Epithelial cell of esophagus (primary cell): ENCODE data around the genes MED26, USHBP1, MRPL34 and DDA1.

DNA sequence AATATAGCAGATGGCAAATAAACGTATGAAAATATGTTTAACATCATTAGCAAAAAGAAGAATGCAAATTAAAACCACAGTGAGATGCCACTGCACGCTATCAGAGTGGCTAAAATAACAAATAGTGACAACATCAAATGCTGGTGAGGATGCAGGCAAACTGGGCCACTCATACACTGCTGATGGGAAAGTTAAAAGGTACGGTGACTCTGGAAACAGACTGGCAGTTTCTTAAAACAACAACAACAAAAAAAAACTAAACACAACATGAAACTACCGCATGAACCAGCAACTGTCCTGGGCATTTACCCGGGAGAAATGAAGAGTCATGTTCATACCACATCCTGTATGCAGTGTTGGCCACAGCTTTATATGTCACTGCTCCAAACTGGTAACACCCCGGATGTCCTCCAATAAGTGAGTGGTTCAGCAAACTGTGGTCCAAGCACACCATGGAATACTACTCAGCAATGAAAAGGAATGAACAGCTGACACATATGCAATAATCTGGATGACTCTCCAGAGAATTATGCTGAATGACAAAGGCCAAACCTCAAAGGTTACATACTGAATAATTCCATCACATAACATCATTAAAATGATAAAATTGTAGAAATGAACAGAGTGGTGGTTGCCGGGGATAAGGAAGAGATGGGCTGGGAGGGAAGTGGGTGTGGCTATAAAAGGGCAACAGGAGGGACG lies 22.3 kb downstream of the EPS15L1 start:
- RRBS = 96% methylated on average over 2 of the region's 8 CpGs

- RRBS = no CpG with 5 or more reads among the region's 9 CpGs
Measured at GRCh38 chr19:16531566-16531805, 10.8 kb downstream of the CHERP start.

GRCh38 chr19:16535314-16535516 lies 7.0 kb downstream of the CHERP start:
- RRBS = no CpG with 5 or more reads among the region's 6 CpGs

DNA sequence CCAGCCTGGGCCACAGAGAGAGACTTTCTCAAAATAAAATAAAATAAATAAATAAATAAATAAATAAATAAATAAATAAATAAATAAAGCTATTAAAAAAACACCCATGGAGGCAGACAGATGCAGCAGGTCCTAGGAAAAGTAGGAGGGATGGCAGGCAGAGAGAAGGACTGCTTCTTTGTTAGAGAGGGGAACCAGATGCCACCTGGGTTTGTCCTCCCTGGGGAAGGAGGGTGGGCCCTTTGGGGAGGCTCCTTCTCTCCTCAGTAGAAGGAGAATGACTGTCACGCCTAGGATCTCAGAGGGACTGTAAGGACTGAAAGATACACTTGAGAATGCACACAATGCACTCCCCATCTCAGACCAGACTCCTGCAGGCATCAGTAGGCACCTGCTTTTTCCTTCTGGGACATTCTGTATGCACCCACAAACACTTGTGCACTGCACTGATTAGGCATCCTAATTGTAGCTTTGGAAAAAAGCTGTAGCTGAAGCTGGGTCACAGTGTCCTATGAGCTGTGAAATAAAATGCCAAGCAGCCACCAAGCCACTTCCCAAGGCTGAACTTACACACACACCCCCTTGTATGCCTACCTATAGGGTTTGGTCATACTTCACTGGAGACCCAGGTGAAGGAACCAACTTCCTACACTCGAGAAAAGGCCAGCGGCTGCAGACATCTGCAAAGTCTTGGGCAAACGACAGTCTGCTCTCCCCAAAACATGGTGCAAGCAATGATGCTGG lies 19.0 kb upstream of the SLC35E1 start:
- RRBS = no CpG with 5 or more reads among the region's 4 CpGs

- RRBS = 2% methylated on average over 42 of the region's 88 CpGs
Measured at GRCh38 chr19:16627615-16628320, at the start of gene MED26. Gene MED26, minus strand, starts transcription at chr19:16628204.

GRCh38 chr19:16645949-16647027 lies 13.7 kb downstream of the SMIM7 start:
- RRBS = no CpG with 5 or more reads among the region's 10 CpGs

DNA sequence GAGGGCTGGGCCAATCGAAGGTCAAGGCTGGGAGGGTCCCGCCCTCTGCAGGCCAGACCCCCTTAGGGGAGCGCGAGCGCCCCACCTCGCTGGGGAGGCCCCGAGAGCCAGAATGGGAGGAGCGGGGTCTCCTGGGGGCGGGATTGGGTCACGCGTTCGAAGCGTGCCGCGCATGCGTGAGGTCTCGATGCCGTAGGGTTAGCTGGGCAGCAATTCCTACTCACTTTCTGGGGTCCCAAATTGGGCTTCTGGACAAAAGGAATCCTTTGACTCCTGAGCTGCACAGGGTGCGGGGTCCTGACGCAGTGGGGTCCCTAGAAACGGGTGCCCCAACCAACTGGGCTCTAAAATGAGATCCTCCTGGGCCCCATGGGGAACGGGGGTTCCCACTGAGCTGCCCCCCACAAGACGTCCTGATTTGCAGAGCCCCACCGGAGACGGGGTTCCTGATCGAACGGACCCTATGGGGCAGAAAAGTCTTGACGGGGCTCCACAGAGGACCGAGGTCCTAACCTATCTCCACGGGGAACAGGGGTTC lies 331 bp upstream of the SMIM7 start:
- RRBS = no CpG with 5 or more reads among the region's 30 CpGs

DNA sequence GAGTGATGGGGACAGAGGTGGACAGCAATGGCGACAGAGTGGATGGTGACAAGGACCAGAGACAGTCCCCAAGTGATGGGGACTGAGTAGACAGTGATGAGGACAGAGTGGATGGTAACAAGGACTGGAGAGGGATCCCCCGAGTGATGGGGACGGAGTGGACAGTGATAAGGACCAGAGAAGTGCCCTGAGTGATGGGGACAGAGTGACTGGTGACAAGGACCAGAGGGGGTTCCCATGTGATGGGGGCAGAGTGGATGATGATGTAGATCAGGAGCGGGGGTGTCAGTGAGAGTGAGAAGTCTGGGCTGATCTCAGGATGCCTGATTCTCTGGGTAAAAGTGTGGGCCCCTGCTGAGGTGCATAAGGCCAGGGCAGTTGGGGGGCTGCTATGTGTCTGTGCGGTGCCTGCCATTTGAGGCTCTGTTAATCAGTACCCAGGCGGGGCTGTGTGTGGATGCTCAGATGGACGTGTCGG lies 8.3 kb downstream of the SIN3B start:
- RRBS = no CpG with 5 or more reads among the region's 8 CpGs

- RRBS = no CpG with 5 or more reads among the region's 25 CpGs
Measured at GRCh38 chr19:16886109-16886926, 2.5 kb upstream of the F2RL3 start.

DNA sequence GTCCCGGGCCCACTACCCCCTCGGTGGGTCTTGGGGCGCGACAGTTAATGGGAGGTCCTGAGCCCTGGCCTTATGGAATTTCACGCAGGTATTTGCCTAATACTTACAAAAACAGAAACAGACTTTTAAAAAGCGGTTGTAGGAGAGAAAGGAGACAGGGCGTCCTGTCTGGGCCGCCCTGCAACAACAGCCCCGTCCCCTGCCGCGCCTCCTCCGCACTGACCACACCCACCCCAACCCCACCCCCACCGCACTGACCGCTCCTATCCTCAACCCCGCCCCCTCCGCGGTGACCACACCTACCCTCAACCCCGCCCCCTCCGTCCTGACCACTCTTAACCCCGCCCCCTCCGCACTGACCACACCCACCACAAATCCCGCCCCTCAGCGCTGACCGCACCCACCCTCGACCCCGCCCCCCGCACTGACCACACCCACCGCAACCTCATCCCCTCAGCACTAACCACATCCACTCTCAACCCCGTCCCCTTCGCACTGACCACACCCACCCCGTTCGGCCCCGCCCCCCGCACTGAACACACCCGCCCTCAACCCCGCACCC lies 8.0 kb downstream of the F2RL3 start:
- RRBS = no CpG with 5 or more reads among the region's 36 CpGs

GRCh38 chr19:17025934-17026434 lies 626 bp downstream of the CPAMD8 start:
- RRBS = no CpG with 5 or more reads among the region's 17 CpGs

DNA sequence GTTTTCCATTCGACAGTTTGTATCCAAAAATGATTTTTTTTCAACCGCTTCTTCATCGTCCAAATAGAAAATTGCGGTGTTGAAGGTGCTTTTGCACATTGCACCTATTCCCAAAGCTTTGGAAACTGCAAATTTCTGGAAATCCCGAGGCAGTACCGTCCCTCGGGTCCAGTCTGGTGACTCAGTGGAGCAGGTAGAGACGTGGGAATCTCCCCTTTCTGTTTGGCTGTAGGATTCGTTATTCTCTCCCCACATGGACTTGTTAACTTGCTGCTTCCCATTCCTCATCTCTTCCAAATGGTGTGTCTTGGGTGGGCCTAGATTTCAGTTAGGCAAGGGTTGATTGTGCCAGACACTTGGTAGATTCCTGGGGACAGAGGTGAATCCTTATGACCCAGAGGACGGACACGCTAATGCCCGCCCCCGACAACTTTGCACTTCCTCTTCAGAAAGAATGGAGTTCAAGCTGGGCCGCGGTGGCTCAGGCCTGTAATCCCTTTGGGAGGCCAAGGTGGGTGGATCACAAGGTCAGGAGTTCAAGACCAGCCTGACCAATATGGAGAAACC lies 2.3 kb downstream of the MYO9B start:
- RRBS = no CpG with 5 or more reads among the region's 15 CpGs

DNA sequence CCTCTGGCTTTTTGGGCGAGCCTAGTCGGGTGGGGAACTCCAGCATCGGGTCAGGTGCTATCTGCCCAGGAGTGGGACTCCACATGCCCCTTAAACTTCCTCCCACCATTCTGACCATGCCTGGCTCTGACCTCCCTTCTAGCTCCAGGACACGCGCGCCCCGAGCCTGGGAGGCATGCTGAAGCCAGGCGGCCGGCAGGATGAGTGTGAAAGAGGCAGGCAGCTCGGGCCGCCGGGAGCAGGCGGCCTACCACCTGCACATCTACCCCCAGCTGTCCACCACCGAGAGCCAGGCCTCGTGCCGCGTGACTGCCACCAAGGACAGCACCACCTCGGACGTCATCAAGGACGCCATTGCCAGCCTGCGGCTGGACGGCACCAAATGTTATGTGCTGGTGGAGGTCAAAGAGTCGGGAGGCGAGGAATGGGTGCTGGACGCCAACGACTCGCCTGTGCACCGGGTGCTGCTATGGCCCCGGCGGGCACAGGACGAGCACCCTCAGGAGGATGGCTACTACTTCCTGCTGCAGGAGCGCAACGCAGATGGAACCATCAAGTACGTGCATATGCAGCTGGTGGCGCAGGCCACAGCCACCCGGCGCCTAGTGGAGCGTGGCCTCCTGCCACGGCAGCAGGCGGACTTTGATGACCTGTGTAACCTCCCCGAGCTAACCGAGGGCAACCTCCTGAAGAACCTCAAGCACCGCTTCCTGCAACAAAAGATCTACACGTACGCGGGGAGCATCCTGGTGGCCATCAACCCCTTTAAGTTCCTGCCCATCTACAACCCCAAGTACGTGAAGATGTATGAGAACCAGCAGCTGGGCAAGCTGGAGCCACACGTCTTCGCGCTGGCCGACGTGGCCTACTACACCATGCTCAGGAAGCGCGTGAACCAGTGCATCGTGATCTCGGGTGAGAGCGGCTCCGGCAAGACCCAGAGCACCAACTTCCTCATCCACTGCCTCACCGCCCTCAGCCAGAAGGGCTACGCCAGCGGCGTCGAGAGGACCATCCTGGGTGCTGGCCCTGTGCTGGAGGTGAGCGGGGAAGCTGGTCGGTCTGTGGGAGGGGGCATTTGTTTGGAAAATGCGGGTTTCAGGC lies 26.3 kb downstream of the MYO9B start:
- RRBS = no CpG with 5 or more reads among the region's 66 CpGs

DNA sequence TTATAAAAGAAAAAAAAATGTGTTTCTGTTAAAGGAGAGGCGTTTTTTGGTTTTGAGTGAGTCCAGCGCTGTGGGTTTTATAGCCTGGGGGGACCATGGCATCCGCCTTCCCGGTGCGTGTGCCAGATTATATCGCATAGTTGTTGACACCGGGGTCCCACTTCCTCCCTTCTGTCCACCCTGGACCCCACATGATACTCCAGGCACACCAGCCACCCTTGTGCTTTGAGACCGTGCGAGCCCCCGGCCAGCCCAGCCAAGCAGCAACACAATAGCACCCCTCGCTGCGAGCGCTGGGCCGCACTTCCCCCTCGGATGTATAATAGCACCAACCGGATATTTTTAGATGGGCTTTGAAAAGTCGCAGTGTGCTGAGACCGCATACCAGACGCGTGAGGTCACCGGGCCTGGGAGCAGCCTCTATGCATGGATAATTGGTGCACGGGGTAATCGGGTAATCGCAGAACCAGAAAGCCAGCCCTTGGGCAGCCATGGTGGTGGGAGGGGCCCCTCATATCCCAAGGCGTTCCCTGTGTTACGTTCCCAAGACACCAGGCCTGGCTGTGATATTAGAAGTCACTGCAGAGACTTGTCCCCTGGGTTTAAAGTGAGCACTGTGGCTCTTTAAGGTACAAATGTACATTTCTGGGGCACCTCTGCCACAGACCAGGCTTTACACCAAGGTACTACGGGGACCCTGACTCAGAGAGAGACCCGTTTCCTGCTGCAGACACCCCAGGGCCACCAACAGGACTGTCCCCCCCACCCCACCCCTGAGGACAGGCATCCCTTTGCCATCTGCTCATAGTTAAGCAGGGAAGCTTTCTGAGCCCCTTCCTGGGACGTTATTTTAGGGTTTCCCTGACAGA lies 59.9 kb downstream of the MYO9B start:
- RRBS = 5% methylated on average over 15 of the region's 29 CpGs

DNA sequence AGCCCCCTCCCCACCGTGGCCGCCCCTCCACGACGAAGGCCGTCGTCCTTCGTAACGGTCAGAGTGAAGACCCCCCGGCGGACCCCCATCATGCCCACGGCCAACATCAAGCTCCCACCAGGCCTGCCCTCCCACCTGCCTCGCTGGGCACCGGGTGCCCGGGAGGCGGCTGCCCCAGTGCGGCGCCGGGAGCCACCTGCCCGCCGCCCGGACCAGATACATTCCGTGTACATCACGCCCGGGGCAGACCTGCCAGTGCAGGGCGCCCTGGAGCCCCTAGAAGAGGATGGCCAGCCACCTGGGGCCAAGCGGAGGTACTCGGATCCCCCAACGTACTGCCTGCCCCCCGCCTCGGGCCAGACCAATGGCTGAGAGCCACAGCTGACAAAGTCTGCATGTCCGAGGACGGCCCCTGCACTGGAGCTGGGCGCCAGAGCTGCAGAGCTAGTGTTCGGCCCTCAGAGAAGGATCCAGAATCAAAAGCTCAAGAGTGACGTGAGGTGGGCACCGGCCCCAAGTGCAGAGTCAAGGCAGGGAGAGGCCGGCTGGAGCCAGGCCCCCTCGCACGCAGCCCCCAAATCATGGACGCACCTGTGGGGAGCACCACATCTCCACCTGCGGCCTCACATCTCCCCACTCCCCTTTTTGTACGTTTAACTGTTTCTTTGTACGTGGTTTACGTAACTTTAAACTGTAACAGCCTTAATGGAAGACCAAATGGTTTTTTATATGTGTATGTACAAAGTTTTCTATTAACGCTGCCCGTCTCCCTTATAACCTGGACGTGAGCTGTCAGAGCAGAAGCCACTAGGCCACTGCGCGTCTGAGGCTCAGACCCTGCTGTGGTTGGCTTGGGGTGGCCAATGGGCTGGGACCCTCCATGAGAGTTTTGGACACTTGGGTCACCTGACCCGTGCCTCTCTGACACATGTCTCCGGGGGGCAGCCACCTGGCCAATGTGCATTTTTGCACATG lies 2.9 kb upstream of the USE1 start:
- RRBS = 95% methylated on average over 6 of the region's 51 CpGs

DNA sequence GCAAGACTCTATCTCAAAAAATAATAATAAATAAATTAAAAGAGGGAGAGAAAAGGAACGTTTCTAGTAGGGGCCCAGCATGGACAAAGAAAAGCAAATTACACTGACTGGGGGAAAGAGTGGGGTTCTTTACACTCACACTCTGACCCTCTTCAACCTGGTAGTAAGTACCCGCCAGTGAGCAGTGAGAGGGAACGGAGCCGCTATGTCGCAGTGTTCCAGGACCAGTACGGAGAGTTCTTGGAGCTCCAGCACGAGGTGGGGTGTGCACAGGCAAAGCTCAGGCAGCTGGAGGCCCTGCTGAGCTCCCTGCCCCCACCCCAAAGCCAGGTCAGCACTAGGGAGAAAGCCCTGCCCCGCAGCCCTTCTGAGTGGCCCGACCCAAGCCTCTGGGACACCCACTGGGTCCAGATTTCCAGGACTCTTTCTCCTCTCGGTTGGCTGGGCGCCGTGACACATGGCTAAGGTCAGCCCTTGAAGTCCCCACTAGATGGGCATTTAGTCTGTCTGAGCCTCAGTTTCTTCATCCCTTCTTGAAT lies 1.7 kb downstream of the OCEL1 start:
- RRBS = no CpG with 5 or more reads among the region's 12 CpGs

DNA sequence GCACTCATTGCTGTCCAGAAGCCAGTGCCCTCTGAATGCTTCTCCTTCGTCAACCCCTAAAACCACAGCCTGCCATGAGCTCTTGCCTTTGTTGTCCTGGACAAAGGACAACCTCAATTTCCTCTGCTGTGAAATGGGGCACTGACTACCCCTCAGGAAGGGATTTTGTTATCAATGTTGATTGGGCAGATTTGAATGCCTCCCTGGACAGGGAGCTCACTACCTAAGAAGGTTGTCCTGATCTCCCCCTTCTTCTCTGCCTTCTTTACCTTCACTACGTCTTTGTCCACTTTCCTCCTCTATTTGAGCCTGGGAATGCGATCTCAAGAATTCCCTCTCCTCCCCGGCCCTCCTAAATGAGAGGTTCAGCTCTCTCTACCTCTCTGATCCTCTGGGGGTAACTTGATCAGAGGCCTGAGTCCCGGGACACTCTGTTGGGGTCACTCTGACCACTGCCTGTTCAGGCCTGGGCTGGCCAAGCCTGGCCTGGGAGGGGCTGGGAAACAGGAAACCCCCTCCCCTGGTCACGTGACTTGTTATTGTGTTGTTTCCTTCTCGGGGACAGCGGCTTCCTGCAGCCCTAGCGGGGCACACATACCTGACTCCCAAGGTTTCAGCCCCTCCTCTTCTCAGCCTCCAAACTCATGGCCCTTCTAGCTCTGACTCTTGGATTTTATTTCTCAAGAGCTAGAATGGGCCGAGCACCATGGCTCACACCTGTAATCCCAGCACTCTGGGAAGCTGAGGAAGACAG lies at the start of gene USHBP1:
TSS of gene USHBP1 (minus strand) at position 454 of the 754 bp plus-strand sequence.
- RRBS = 29% methylated on average over 2 of the region's 10 CpGs

DNA sequence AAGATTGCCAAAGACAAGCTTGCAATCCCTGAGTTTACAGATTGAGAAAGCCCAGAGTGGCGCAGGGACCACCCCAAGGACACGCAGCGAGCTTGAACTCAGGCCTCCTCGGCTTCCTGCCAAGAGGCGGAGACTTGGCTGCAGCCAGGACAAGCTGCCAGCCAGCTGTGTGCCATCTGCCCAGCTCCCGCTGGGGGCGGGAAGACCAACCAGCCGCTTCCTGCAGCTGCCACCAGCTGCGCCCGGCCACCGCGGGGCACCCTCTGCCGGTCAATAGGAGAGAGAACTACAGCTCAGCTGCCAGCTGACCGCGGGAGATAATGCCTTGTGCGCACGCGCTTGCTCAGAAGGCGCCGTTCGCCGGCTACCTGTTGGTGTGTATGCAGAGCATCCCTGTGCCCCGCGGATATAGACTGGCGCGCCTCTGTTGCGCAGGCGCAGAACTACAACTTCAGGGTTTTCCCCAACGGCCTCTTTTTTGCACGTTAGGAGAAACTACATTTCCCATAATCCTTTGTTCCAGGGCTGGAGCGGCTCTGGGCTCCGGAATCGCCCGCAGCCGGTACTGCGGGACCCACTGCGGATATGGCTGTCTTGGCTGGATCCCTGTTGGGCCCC lies at the start of gene MRPL34:
TSS of gene MRPL34 (plus strand) at position 565 of the 618 bp plus-strand sequence.
- RRBS = 2% methylated on average over 8 of the region's 37 CpGs

GRCh38 chr19:17309452-17310050 lies at the start of gene DDA1:
Gene DDA1, plus strand, starts transcription at chr19:17309563.
- RRBS = 2% methylated on average over 13 of the region's 37 CpGs

DNA sequence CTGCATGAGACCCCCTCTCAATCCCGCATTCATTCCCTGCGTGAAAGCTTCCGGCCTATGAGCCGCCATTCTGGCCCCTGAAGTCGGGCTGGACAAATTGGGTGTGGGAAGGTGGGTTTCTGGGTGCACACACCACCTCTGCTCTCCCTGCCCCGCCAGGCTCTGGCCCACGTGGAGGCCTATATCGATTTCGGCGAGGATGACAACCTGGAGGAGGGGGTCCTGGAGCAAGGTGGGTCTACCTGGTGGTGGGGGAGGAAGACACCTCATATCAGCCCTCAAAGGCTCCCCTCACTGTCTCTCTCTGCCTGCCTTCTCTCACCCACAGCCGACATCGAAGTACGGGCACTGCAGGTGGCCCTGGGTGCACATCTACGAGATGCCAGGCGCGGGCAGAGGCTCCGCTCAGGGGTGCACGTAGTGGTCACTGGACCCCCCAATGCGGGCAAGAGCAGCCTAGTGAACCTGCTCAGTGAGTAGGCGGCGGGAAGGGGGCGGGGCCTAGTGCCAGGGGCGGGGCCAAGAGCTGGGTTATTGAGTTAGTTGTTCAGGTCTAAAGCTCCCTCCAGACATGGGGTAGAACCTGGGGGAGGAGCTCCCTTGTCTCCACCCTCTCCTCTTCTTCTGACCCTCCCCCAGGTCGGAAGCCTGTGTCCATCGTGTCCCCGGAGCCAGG lies 1.6 kb downstream of the GTPBP3 start:
- RRBS = 85% methylated on average over 1 of the region's 26 CpGs